Right common carotid artery plus branches (tissue), 1 donor: Measurements from ENCODE around the genes HAPLN3 and ABHD2.

GRCh38 chr15:87902967-87903559, 353.5 kb downstream of the NTRK3 start:
- PRO-cap: no peak

DNA sequence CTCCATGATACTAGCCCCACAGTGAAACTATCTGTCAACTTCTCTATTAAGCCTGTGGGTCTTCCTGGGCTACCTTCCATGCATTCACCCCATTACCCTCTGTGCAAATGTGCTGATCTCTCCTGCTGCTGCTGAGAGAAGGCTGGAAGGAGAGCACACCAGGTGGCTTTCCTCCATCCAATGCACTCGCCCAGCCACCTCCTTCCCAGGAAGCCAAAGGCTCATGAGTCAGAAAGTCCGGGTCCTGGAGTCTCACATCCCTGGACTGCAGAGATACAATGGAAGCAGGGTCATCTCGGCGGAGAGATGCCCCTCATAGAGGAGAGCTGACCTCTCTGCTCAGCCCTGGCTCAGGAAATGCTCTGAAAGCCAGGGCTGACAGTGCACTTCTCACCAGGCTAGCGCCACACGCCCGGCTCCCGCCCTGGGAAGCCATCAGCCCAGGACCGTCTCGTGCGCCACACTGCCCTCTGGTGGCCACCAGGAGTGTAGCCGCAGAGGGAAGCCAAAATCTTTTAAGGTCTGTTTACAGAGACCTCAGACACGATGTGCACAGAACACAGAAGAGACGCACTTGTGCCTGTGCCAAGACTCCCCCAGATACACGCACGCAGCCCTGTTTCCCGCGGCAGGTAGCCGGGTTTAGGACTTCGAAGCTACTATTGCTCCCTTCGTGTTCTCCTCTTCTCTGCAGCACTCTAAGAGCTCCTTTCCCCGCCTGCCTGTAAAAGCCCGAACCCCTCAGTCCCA, 9.8 kb downstream of the NTRK3 start:
- PRO-cap: no peak

DNA sequence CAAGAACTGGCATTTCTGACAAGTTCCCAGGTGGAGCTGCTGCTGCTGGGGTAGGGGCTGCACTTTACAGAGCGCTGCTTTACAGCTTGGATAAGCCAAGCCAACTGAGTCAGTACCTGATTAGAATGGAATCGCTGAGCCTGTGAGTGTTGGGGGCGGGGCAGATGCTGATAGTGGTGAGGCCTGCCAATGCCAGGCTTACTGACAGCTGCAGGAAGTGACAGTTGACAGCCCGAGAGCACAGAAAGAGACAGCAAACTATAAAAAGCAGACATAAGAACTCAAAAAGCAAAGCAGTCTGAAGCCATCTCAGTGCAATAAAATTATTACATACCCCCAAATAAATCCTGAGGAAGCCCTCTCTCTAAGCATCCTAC, 64.8 kb downstream of the MRPL46 start:
- PRO-cap: no peak

GRCh38 chr15:88403137-88403857, 63.9 kb downstream of the MRPL46 start:
- PRO-cap: no peak

GRCh38 chr15:88635123-88635478, 3.7 kb upstream of the ISG20 start:
- PRO-cap: no peak

- PRO-cap: unidirectional peak, minus-strand start at chr15:88895530; unidirectional peak, minus-strand start at chr15:88895606
These were observed at the start of gene HAPLN3 for GRCh38 chr15:88895284-88895996. HAPLN3 (minus strand) TSS chr15:88895544.

DNA sequence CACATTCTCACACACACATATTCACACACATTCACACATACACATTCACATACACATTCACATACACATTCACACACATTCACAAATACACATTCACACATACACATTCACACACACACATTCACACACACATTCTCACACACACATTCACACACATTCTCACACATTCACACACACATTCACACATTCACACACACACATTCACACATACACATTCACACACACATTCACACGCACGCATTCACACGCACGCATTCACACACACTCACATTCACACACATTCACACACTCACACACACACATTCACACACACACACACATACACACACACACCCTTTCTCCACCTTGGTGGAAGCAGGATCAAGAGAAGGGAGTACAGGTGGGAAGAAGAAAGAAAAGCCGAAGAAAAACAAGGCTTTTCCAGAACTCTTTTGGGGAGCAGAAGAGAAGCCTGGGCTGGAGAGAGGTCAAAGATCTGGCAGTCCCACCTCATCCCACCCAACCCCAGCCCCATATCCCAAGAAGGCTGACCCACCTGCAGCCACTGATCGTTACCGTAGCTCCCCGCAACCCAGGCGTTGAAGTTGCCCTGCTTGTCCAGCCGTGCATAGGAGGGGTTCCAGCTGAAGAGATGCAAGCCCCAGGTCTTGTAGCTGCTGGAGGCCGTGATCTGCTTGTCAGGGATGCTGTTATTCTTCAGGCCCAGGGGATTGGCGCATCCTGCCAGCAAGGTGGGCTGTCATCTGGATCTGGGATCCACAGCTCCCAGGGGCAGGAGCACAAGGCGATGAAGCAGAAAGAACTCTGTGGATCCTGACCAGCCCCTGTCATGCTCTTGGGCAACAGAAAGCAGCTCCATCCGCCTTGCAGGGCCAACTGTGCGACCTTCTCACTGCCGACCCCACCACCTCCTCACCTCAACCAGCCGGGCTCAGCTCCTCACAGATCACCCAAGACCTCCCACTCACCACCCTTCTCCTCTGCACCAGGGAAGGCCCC, 6.0 kb upstream of the HAPLN3 start:
- PRO-cap: no peak

DNA sequence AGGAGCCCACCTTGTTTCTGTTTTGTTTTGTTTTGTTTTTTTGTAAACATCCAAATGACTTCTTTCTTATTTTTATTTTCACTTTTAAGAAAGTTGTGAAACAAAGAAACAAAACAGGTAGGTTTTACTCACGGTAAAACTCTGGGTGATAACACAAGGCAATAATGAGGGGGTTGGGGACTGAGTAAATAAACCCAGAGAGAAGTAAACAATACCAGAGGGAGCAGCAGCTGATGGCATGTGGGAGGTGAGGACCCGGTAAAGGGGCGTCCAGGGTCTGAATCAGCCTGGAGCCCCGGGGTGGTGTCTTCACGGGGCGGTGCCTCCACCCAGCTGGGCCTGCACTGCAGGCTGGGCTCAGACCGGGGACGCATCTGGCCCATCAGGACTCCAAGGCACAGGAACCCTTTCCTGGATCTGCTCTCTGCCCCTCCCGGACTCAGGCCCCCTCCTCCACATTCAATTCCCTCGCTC, 73.7 kb upstream of the MFGE8 start:
- PRO-cap: no peak

- PRO-cap: no peak
These were observed 82.3 kb upstream of the MFGE8 start for GRCh38 chr15:88995423-88995950.

GRCh38 chr15:89018247-89018858, 69.9 kb upstream of the ABHD2 start:
- PRO-cap: no peak

DNA sequence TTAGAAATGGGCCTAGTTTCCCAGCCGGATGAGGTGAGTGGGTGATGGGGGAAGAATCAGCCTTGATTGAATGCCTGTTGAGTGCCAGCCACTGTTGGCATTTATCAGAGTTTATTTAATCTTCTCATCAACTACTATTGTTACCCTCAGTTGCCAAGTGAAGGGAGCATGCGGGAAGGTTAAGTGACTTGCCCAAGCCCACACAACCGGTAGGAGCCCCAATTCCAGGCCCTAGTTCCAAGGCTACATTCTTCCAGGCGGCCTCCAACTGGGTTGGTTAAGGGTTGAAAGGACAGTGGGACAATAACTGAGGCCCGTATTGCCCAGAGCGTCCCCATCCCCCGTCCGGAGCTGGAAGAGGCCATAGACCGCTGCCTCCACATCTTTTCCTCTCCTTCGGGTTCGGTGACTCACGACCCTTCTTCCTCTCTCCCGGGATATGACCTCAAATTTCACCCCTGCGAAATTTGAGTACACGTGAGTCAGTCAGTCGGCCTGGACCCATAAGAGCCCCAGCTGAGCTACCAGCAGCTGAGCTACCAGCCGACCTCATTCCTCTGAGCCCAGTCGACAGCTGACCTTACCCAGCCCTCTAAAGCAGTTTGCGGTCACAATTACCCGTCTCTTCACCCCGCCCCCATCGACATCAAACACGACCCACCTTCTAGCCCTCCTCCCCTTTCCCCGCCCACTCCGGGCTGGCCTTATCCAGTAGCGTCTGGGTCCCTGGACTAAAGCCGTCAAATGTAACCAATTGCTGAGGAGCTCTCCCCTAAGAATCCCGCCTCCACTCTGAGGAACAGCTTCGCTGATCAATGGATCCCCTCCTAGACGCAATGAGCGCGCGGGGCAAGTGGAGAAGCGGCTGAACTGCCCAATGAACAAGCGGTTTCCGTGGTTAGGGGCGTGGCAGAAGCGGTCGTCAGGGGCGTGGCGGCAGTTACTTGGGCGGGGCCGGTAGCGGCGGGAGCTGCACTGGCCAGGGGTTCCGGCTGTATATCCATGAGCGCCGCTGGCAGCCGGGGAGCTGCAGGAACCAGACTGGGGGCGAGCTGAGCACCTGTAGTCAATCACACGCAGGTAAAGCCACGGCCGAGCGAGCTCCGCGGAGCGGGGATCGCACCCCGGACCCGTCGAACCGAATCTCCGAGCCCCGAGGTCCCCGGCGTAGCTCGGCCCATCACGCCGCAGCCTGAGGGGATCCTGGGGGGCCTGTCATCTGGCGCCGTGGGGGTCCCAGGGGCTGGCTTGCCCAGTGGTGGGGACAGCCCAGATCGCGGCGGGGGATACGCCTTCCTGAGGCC, at the start of gene ABHD2:
TSS of gene ABHD2 (plus strand) at position 973 of the 1,304 bp plus-strand sequence.
- PRO-cap: bidirectional peak, plus-strand start at position 470 of the sequence, minus-strand start at position 393 of the sequence; bidirectional peak, plus-strand start at position 973 of the sequence, minus-strand start at position 576 of the sequence

- PRO-cap: bidirectional peak, plus-strand start at chr15:89090959, minus-strand start at chr15:89090974
These were observed 2.7 kb downstream of the ABHD2 start for GRCh38 chr15:89090612-89091719.

GRCh38 chr15:89113189-89114016, 25.1 kb downstream of the ABHD2 start:
- PRO-cap: no peak

DNA sequence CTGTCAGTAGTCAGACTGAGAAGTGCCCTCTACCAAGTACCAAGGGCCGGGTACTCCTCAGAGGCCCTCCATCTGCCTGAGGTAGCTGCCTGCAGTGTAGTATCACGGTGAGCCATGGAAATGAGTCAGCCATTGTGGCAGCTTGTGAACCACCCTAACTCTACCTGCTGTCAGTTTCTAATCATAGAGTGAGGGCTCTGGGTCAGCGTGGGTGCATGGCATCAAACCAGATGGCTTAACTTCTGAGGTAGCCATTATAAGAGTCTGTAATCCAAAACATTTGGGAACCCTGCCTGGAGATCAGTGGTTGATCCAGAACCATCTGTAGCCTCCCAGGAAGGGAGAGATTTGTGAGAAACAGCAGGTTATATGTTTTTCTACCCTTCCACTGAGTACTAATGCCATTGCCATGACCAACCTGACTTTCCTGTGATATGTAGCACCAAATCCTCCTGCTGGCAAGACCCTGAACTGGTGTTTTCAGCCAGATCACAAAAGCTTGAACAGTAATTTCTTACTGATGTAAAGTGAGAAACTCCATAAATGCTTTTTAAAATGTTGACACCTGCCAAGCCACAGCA, 38.9 kb downstream of the ABHD2 start:
- PRO-cap: no peak

- PRO-cap: no peak
These were observed 39.9 kb downstream of the ABHD2 start for GRCh38 chr15:89127900-89128780.

GRCh38 chr15:89133618-89133779, 45.2 kb downstream of the ABHD2 start:
- PRO-cap: no peak

- PRO-cap: no peak
These were observed 4.5 kb downstream of the POLG start for GRCh38 chr15:89330154-89330450.

- PRO-cap: bidirectional peak, plus-strand start at chr15:89400433, minus-strand start at chr15:89400344
These were observed 65.4 kb upstream of the POLG start for GRCh38 chr15:89399863-89400492.

- PRO-cap: no peak
These were observed 33.9 kb downstream of the RHCG start for GRCh38 chr15:89462297-89463117.

DNA sequence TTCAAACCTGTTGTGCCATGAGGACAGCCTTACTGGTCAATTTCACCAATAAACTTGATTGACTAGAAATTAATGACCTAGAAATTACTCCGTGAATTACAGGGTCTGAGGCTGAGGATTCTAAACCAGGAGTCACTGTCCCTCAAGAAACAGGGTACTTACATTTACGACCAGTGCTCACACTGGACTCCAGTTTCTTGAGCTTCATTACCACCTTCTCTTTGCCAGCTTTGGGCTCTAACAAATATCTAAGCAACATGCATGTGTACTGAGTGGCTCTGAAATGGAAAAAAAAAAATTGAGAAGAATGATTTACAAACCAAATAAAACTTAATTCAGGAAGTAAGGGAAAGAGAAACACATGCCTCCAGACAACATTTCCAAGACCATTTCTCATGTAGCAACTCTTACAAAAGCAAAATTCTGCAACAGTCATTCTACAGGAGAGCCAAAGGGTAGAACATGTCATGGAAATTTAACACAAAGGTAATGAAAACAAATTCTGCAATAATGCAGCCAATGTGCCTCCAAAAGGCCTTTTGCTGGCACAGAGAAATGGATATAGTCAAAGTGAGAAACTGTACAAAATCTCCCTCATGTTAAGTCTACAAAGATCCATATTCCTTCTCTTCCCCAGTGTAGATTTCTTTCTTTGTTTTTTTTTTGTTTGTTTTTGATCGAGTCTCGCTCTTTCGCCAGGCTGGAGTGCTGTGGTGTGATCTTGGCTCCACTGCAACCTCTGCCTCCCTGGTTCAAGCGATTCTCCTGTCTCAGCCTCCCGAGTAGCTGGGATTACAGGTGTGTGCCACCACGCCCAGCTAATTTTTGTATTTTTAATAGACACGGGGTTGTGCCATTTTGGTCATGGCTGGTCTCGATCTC, 4.0 kb downstream of the PEX11A start:
- PRO-cap: no peak